AG04450 (cell line): ENCODE data around the genes NOXRED1, AHSA1, ISM2, ADCK1, STON2 and FLRT2.

DNA sequence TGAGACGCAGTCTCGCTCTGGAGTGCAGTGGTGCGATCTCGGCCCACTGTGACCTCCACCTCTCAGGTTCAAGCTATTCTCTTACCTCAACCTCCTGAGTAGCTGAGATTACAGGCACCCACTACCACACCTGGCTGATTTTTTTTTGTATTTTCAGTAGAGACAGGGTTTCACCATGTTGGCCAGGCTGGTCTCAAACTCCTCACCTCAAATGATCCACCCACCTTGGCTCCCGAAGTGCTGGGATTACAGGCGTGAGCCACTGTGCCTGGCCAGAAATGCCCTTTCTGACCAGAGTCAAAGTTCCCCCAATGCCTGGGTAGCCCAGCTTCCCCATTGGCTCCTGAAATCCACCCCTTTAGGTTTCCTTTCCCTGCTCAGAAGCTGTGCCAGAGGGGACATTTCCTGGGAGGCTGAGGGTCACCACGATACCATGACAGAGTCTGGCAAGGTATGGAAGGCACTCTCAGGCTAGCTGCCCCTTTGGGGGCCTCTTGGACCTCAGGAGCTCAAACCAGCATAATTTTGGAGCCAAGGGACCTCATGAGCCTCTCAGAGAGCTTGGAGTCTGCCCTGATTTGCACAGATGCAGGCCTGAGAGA is 3.4 kb downstream of the GSTZ1 start:
- CAGE, long polyA plus RNA, result no peak
- RRBS, result no CpG with 5 or more reads among the region's 7 CpGs

- CAGE, long polyA plus RNA, result no peak
- RRBS, result no CpG with 5 or more reads among the region's 1 CpG
Observed at GRCh38 chr14:77423453-77423718, at the start of gene NOXRED1. TSS of gene NOXRED1 (minus strand) at chr14:77423523.

DNA sequence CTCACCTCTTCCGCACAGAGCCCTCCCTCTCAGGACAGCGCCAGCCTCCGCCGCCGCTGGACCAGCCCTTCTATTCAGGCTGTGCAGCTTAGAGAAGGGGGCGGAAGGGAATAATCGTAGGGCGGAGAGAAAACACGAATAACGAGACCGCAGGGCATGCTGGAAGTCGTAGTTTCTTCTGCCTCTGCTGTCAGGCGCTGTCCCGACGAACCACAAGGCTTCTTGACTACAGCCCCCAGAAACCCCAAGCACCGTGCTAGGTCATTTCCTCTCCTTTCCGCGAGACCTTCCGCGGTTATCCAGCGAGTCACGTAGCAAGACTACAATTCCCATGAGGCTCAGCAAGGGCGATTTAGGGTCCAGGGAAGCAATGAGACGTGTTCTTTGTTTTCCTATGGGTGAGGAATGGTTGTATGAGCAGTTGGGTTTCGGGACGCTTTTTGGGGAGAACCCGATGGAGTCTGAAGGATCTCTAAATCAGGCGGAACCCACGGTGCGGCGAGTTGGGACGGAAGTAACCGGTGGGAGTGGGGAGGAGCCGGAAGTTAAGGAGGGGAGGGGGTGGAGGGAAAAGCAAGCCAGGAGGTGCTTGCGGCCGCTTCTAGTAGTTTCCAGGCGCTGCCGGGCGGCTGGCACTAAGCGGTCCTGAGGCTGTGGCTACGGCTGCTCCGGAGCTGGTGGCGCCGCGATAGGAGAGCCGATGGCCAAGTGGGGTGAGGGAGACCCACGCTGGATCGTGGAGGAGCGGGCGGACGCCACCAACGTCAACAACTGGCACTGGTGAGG is at the start of gene AHSA1:
Gene AHSA1, plus strand, starts transcription at position 604 of the 786 bp plus-strand sequence.
- CAGE, long polyA plus RNA, result start-site peak on the minus strand centred at position 85 of the sequence, 35 bp wide, 144 and 195 reads in 2 replicates; start-site peak on the plus strand centred at position 570 of the sequence, 71 bp wide, 840 and 708 reads in 2 replicates
- RRBS, result 1% methylated on average over 9 of the region's 52 CpGs

DNA sequence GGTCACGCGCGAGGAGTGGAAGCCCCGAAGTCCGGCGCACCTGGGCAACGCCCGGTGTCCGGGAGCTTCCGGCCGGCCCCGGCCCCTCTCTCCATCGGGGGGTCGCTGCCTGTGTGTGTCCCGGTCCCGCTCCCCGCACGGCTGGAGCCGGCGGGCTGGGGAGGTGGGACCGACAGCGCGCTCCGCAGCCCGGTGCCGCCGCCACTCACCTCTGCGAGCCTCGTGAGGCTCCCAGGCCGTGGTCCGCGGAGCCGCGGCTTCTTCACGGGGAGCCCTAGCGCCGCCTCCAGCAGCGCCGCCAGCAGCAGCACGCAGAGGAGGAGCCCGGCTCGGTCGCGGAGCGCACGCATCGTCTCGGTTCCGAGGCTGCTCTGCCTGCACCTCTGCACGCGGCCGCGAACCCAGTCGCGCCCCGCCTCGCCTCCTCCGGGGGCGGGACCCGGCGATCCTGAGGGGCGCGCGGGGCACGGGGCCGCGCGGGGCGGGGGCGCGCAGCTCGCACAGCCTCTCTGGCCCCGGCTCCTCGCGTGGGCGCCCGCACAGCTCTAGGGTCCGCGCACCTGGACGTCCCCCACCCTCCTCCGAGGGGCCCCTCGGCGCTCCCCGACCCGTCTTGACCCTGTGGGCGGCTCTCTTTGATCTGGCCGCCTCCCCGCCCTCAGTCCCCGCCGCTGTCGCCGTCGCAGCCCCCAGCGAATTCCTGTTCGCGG is at the start of gene ISM2:
Gene ISM2, minus strand, starts transcription at position 373 of the 710 bp plus-strand sequence.
- CAGE, long polyA plus RNA, result no peak
- RRBS, result 2% methylated on average over 39 of the region's 96 CpGs

- CAGE, long polyA plus RNA, result no peak
- RRBS, result 2% methylated on average over 28 of the region's 68 CpGs
Observed at GRCh38 chr14:77799787-77800836, at the start of gene ADCK1. TSS of gene ADCK1 (plus strand) at chr14:77800109.

GRCh38 chr14:78013395-78013884 is 156.7 kb upstream of the NRXN3 start:
- CAGE, long polyA plus RNA, result no peak
- RRBS, result no CpG with 5 or more reads among the region's 7 CpGs

DNA sequence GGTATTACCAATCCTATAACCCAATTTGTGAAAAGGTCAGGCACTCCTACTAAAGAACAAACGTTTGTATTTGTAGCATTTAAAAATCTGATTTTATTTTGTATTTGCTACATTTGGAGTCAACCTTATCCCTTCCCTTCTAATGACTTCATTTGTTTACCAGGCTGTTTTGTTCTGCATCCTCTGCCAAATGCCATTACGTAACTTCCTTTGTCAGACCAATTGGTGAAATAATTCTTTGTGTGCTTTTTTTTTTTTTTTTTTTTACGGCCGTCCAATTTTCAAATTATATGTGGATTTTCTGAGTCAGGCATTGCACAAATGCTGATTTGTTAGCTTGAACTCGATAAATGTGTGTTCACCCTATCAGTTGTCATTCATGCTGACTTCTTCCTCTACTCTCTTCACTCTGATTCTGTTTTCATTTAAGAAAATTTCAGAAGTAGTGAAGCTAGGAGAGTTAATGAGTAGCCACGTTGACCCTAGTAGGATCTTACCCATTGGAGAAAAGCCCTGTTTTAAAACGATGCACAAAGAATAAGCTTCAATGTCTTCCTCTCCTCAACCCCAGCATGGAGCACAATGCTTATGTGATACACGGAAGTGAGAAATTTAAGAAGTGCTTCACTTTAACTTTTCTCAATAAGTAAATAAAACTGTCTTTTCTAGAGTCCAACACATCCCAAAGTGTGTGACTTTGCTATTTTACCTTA is 386.2 kb downstream of the DIO2 start:
- CAGE, long polyA plus RNA, result no peak
- RRBS, result no CpG with 5 or more reads among the region's 8 CpGs

GRCh38 chr14:80056111-80056725 is 155.1 kb downstream of the DIO2 start:
- CAGE, long polyA plus RNA, result no peak
- RRBS, result no CpG with 5 or more reads among the region's 6 CpGs

GRCh38 chr14:80996198-80996721 is 40.8 kb downstream of the TSHR start:
- CAGE, long polyA plus RNA, result no peak
- RRBS, result no CpG with 5 or more reads among the region's 9 CpGs

DNA sequence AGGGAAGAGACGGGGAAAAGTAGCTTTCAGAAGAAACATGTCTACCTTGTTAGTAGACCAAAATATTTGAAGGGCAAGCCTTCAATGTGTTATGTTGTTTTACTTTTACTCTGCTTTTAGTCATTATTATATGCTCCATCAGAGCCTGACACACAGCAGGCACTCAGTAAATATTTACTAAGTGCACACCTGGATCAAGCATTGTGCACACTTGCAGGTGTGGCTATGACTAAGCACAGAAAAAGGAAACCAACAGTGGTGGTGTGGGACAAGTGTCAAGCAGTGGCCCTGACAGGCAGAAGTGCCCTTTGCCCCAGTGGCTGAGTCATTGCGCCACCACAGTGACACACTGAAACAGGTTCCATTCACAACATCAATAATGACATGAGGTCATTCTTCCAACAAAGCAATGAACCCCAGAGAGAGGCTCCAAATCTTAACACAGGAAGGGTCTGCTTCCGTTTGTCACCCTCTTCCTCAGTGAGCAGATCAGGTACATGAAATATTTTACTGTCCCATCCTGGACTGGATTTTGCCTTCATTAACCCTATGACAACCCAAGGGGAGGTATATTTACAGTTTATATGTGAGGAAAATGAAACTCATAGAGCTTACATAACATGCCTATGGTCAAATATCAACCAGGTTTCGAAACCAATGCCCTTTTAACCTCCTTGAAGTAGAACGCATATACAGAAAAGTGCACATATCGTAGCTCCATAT is 82.6 kb upstream of the GTF2A1 start:
- CAGE, long polyA plus RNA, result no peak
- RRBS, result no CpG with 5 or more reads among the region's 6 CpGs

- CAGE, long polyA plus RNA, result no peak
- RRBS, result no CpG with 5 or more reads among the region's 2 CpGs
Observed at GRCh38 chr14:81323032-81323524, 77.0 kb downstream of the STON2 start.

GRCh38 chr14:81399979-81400792 is at the start of gene STON2:
TSS of gene STON2 (minus strand) at chr14:81400324.
- CAGE, long polyA plus RNA, result no peak
- RRBS, result no CpG with 5 or more reads among the region's 9 CpGs

- CAGE, long polyA plus RNA, result no peak
- RRBS, result no CpG with 5 or more reads among the region's 10 CpGs
Observed at GRCh38 chr14:81400873-81401319, 772 bp upstream of the STON2 start.

GRCh38 chr14:81448949-81449624 is 49.0 kb upstream of the STON2 start:
- CAGE, long polyA plus RNA, result no peak
- RRBS, result no CpG with 5 or more reads among the region's 8 CpGs

GRCh38 chr14:81470953-81471558 is 62.6 kb downstream of the SEL1L start:
- CAGE, long polyA plus RNA, result no peak
- RRBS, result no CpG with 5 or more reads among the region's 11 CpGs

GRCh38 chr14:82642249-82642922 is 1108.7 kb upstream of the SEL1L start:
- CAGE, long polyA plus RNA, result no peak
- RRBS, result 54% methylated on average over 4 of the region's 15 CpGs

- CAGE, long polyA plus RNA, result no peak
- RRBS, result no CpG with 5 or more reads among the region's 5 CpGs
Observed at GRCh38 chr14:84398581-84398894, 1131.4 kb upstream of the FLRT2 start.

DNA sequence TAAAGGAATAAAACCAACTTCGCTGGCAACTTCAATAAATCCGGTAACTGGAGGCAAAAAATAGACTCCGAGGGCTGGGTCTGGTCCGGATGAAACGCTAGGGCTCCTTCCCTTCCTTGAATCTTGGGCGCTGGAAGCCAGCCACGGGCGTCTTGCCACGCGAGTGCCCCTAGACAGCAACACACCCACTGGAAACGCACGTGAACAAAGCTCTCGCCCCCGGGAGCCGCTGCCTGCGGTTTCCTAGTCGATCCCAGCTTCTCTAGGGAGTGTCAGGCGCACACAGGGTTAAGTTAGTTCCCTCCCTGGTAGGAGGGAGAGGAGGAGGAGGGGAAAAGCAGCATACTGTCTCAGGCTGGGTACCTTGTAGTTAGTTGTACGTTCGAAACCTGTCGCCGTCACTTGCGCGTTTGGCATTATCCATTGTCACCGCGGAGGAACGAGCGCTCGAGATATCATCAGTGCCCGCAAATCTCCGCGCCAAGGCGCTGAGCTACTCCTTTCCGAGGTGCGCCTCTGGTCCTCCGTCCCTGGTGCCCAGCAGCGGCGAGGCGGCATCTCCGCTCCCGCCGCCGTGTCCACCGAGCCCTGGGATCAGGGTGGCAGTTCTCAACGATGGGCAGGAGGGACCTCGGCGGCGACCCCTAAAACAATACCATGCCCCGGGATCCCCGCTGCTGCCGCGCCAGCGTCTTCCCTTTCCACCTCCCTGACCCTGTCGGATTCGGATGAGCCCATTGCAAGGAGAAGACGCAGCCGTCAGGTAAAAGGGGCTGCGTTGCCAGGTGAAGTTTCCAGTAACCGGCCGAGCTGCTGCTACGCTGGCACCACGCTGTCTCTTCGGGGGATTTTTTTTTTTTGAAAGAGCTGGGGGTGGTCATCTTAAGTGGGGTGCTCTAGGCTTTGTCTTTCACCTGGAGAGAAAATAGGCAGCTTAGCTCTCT is at the start of gene FLRT2:
Gene FLRT2, plus strand, starts transcription at position 373 of the 944 bp plus-strand sequence.
- CAGE, long polyA plus RNA, result start-site peak on the plus strand centred at position 350 of the sequence, 55 bp wide, 161 and 125 reads in 2 replicates
- RRBS, result no CpG with 5 or more reads among the region's 63 CpGs

- CAGE, long polyA plus RNA, result no peak
- RRBS, result 2% methylated on average over 23 of the region's 59 CpGs
Observed at GRCh38 chr14:85533679-85534424, 3.9 kb downstream of the FLRT2 start.

GRCh38 chr14:85599797-85600599 is 70.1 kb downstream of the FLRT2 start:
- CAGE, long polyA plus RNA, result no peak
- RRBS, result no CpG with 5 or more reads among the region's 8 CpGs